Measurements from ENCODE around the gene RPRM.

DNA sequence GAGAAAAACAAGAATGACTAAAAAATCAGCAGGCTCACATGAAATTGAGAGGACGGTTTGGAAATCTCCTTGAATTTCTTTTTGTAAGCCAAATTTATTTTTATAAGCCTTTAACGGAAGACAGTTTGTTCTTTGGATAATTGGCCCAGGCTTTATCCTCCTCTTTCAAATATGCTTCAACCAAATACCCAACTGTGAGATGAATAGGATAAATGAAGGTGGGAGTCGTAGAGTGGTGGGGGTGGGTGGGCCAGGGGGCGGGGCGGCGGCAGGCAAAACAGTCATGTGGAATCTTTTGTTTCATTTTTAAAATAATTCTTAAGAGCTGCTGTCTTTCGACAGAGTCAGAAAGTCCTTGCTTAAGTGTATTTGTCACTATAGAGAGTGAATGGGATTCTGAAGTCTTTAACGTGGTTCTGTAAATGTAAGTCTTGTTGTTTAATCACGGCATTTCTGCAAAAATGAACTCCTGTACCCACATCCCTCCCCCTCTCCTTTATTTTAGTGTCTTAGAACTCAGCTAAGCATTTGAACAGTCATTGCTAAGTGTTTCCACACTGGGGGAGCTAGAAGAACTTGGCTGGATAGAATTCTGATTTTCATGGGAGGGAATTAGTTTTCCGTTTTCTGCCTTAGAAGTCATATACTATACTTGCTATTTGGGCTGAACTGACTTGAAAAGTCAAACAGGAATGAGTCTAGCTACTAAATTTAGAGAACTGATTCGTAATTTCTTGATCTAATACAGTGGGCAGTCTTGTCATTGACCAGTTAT lies 60.9 kb downstream of the FMNL2 start:
- RRBS = no CpG with 5 or more reads among the region's 11 CpGs

DNA sequence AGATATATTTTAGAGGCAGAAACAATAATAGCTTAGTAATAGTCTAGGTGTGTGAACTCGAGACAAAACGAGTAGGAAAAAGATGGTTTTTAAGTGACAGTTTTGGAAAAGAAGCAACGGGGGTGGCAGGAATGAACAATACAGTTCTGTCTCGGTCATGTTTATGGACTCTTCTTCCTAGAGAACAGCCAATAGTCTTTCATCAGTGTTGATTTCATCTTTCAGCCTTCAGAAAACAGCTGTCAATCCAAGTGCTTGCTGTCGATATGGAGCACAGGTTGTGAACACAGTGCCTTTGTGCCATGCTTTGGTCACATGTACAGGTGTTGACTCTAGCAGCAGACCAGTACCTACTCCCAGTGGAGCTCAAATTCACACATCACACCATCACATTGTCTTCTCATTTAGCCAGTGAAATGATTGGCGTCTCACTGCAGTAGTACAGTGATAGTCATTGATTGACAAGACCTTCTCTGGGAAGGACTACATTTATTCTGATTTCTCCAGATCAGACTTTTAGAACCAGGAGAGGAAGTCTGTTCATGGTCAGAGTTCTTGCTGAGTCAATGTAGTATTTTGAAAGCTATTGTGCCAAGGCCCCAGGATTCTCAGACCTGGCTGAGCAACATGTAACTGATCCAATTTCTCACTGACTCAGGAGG lies 75.1 kb downstream of the FMNL2 start:
- RRBS = no CpG with 5 or more reads among the region's 6 CpGs

- RRBS = no CpG with 5 or more reads among the region's 3 CpGs
These were observed 83.7 kb downstream of the FMNL2 start for GRCh38 chr2:152418761-152419079.

- RRBS = no CpG with 5 or more reads among the region's 2 CpGs
These were observed 135.1 kb downstream of the PRPF40A start for GRCh38 chr2:152582087-152582707.

DNA sequence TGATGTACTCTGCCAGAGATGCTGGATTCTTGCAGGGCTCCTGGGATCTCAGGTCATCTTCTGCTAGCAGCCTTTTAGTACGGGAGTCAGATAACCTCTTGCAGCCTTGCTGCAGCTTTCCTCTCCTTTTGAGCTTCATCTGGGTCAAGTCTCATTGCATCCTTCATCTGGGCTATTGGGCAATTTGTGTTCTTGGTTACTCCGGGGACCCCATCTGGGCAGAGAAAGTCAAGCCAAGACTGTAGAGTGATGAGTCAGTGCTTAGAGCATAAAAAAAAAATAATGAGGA lies 105.6 kb downstream of the PRPF40A start:
- RRBS = no CpG with 5 or more reads among the region's 2 CpGs

GRCh38 chr2:152619948-152620667 lies 97.2 kb downstream of the PRPF40A start:
- RRBS = no CpG with 5 or more reads among the region's 9 CpGs

- RRBS = no CpG with 5 or more reads among the region's 4 CpGs
These were observed 48.2 kb downstream of the PRPF40A start for GRCh38 chr2:152669047-152669523.

DNA sequence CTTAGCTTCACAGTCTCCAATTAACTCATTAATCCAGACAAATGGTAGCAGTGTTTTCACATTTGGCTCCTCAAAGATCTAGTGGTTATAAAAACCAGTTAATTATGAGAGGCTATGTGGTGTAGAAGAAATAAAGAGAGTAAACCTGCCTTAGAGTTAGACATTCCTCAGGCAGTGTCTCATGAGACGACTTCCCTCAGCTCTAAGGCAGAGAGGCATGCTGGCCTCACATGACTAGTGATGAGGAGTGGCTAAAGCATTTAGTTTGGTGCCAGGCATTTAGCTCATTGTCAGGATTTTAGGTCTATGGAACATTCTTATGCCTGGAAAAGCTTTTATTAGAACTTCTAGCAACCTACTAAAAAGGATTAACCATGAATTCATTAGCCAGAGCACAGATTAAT lies 90.3 kb downstream of the RPRM start:
- RRBS = no CpG with 5 or more reads among the region's 1 CpG

GRCh38 chr2:153478273-153479310 lies at the start of gene RPRM:
TSS of gene RPRM (minus strand) at chr2:153478762.
- RRBS = 1% methylated on average over 29 of the region's 95 CpGs

DNA sequence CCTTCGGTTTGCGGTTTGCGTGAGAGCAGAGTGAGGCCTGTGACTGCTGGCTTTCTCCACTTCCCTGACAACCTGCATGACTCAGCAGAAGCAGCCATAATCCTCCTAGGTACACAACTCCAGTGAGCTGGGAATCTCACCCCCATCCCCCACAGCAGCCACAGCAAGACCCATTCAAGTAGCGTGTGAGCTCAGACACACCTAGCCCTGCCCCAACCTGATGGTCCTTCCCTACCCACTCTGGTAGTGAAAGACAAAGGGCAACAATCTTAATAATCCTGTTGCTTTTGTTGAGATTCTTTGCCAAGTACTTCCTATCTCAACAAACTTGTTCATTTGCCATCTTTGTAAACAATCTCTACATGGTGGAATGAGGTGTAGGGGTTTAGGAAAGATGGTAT lies 114.7 kb upstream of the RPRM start:
- RRBS = no CpG with 5 or more reads among the region's 4 CpGs

- RRBS = no CpG with 5 or more reads among the region's 7 CpGs
These were observed 664.9 kb downstream of the KCNJ3 start for GRCh38 chr2:155363370-155363819.

DNA sequence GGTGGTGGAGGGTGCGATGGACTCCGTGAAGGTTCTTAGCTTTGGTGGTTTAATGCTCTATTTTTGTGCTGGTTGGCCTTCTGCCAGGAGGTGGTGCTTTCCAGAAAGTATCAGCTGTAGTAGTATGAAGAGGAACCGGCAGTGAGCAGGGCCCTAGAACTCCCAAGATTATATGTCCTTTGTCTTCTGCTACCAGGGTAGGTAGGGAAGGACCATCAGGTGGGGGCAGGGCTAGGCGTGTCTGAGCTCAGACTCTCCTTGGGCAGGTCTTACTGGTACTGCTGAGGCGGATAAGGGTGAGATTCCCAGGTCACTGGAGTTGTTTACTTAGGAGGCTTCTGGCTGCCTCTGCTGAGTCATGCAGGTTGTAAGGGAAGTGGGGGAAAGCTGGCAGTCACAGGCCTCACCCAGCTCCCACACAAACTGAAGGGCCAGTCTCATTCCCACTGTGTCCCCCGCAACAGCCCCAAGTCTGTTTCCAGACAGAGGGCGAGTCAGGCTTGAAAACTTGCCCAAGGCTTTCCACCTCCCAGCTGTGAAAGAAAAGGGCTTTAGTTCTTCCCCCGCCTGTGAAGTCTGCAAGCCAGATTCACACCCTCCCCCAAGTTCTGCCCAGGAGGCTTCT lies 248.9 kb downstream of the NR4A2 start:
- RRBS = no CpG with 5 or more reads among the region's 8 CpGs

DNA sequence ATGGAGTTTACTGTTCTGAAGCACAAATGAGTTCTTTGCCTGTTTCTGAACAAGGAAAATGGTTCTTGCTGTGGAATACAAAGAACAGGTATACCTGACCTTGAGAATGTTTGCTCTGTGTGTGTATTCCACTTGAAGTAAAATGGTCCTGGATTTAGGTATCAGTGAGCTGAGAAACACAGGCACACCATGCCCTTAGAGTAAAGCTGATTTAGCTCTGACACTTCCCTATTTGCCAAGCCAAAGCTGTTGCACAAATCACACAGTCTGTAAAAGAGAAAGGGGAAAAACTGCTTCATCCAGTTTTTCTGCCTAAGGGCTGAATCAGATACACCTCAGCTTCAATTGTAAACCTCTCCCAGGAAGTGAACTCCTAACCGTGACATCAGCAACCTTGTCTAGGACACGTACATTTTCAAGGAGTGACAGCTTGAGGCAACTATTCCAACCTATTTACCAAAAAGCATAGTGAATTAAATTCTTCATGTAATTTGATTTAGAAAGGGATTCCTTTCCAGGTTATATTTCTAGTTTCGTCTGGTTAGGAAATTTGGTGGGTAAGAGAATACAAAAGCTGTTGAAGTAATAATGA lies 150.4 kb downstream of the NR4A2 start:
- RRBS = no CpG with 5 or more reads among the region's 3 CpGs

- RRBS = no CpG with 5 or more reads among the region's 3 CpGs
These were observed 101.8 kb downstream of the GPD2 start for GRCh38 chr2:156537881-156538383.

DNA sequence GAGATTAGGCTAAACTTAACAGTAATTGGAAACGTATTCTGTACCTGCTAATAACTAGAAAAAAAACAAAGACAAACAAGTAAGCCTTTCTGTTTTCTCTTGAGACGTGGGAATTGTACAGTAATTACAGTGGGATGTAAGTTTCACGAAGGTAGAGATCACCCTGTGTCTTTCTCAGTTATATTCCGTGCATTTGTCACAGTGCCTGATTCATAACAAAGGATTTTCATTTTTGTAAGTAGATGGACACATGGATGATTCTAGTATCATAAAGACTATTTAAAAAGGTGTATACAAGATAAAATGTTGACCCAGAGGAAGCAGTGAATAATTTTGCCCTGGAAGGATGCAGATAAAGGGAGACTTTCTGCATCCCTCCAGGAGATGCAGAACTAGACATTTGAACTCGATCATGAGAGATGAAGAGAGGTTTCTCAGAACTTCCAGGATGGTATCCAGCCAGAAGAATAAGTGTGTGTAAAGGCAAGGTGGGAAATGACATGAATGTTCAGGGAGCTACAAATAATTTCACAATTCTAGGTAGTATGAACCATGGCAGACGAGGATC lies 110.8 kb downstream of the GPD2 start:
- RRBS = no CpG with 5 or more reads among the region's 6 CpGs

DNA sequence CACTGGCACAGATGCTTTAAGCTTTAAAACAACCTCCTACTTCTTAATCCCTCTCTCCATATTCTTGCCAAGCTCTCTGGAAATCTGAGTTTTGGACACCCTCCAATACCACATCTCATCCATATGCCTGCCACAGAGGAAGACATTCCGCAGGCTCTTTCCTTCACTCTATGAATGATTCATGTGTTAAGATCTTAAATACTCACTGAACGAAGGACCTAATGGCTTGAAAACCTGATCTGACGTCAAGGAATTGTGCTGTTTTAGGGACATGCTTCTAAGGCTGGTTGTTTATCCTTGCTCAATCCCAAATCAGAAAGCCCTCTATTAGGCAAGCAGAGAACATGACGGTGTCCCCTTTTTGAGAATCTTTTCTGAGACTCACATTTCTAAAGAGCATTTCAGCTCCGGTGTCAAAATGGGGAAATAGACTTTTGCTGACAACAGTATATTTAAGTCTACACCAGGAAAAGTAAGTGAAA lies 83.8 kb upstream of the GALNT5 start:
- RRBS = no CpG with 5 or more reads among the region's 5 CpGs

GRCh38 chr2:157298427-157299122 lies 27.0 kb downstream of the ERMN start:
- RRBS = no CpG with 5 or more reads among the region's 32 CpGs

DNA sequence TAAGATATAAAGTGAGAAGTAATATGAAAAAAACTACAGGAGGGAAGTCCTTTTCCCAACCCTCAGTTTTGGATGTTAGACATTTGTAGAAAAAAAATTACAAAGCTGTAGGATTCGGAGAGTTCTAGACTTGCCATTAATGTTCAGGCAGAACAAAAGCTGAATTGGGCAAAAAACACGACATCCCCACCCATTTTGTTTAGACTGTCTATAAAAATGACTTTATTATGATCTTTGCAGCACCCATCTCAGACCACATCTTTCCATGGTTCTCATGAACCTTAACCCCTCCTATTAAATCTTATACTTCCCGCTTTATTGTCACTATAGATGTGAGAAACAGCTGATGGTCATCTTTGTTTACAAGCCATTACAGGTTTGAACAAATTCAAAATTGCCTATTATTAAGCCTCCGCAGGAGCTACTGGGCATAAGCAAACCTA lies 29.0 kb downstream of the CYTIP start:
- RRBS = no CpG with 5 or more reads among the region's 4 CpGs

DNA sequence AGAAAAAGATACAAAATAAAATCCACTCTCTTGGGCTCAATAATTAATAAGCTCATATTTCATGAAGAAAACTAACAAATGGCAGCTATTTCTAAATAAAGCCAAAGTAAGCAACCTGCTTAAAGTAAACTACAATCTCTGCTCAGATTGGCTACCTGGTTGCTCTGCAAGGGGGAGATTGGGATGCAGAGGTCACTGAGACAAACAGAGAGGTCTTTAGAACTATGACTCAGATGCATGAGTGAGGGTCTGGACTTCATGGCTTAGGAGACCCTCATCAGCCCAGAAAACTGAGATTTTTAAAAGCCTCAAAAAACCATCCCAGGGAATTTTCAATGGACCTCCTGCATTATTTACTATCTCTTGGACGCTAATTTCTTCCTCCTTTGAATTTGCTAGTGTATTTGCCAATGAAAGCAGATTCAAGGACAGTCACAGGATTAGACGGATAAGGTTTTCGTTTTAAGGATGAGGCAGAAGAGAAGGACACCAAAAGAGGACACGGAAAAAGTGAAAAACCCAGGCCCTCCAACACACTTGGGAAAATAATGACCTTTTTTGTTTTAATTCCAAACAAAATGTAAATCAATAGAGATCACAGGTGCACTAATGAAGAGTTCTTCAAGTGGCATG lies 17.3 kb downstream of the CYTIP start:
- RRBS = no CpG with 5 or more reads among the region's 4 CpGs

DNA sequence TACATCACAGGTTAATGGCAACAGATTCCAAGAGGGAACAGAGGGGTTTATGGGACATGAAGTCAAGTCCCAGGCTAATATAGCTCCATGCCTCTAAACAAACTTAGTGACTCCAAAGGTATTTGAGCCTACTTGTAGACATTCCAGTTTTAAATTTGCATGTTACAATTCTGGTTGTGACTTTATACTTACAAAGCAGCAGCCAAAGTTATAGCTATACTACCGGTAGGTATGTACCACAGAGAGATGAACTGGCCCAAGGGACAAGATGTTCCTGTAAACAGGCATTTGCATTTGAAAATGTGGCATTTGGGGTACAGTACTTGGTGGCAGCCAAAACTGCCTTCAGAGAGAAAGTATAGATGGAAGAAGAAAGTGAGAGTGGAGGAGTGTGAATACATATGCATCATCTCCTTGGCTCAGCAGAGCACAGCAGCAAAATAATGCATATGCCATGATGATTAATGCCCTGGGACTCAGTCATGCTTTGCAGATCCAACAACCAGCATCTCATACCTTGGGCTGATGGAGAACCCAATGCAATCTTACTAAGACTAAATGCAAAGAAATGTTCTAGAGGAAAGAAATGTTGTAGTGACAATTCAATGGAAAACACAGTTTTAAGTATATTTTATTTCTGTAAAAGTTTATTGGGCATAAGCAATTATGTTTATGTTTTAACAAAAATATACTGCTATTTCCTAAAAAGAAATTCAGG lies 29.6 kb upstream of the CYTIP start:
- RRBS = no CpG with 5 or more reads among the region's 1 CpG